SJSA1 (cell line): Measurements from ENCODE around the gene RAMP1.

GRCh38 chr2:237222059-237222599 is 136.4 kb downstream of the COPS8 start:
- RAMPAGE, long total RNA, result no peak

DNA sequence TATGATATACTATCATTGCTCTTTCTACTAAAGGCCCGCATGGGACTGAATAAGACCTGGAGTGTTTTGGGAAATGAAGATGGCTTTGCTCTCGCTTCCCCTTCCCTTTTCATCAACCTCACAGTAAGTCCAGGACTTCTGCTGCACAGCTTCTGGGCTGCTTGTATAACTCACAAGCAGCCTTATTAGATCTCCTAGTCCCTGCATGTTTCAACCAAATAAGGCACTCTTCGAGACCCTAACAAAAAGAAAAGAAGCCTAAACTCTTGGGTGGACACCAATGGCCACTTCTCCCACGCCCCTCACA is 103.7 kb downstream of the COL6A3 start:
- RAMPAGE, long total RNA, result no peak

GRCh38 chr2:237315125-237315936 is 98.6 kb downstream of the COL6A3 start:
- RAMPAGE, long total RNA, result no peak

GRCh38 chr2:237363093-237363463 is 50.9 kb downstream of the COL6A3 start:
- RAMPAGE, long total RNA, result no peak

- RAMPAGE, long total RNA, result no peak
Measured at GRCh38 chr2:237364255-237364564, 49.8 kb downstream of the COL6A3 start.

DNA sequence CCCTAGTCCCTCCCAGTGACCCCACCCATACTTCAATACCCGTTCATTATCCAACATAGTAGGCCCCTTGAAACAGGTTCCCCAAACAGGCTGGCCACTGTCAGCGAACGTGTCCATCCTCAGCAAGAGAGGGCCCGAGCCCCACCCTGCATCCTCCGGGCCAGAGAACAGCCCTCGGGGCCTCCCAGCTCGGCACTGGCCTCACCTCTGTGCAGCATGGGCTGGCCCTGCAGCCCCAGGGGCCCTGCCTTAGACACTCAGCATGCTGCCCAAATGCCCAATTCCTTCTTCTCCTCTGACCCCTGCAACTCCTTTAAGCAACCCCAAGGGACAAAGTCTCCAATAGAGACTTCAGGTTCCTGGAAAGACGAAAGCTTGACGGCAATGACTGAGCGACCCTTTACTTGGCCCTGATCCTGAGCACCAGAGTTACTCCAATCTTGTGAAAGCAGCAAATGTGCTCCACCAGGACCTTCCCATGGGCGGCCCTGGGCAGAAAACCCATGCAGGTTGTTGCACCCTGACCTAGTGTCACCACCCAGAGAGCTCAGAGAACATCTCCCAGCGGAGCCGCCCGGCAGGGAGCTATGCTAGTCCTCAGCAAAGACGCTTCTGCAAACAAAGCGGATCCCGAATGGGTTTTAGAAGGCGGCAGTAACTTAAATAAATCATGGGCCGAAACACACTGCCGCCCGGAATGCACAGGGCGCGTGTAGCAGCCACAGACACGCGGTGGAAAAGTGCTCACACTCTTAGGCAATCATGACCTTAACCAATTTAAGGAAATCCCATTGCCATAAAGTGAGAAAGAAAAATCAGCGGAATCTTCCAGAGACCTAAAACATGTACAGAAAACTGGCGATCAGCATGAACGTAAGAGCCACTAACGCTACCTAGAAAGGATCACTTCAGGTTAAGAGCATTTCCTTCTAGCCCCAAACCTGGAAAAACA is 706 bp downstream of the COL6A3 start:
- RAMPAGE, long total RNA, result no peak

- RAMPAGE, long total RNA, result no peak
Measured at GRCh38 chr2:237438075-237438659, 24.2 kb upstream of the COL6A3 start.

DNA sequence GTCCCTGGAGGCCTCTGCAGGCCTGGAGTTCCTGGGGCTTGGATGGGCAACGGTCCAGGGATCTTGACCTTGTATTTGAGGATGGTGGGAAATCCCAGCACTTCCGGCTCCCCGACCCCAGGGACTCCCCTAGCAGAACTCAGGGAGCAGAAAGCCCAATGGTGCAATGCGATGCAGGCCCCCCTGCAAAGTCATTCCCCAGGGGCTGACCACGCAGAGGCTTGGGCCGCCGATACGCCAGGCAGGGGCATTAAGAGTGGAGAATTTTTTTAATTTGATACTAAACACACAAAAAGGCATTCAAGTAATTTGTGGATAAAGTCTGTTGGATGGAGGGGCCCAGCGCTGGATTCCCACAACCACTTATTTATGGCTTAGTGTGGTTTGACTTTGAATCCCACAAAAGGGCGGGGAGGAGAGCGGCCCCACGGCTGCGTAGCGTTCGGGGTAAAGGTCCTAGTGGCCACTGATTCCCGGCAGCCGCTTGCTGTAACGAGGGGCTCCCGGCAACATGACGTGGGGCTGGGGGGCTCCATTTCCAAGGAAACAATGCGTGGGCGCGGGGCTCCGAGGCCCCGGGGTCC is 12.3 kb upstream of the MLPH start:
- RAMPAGE, long total RNA, result no peak

DNA sequence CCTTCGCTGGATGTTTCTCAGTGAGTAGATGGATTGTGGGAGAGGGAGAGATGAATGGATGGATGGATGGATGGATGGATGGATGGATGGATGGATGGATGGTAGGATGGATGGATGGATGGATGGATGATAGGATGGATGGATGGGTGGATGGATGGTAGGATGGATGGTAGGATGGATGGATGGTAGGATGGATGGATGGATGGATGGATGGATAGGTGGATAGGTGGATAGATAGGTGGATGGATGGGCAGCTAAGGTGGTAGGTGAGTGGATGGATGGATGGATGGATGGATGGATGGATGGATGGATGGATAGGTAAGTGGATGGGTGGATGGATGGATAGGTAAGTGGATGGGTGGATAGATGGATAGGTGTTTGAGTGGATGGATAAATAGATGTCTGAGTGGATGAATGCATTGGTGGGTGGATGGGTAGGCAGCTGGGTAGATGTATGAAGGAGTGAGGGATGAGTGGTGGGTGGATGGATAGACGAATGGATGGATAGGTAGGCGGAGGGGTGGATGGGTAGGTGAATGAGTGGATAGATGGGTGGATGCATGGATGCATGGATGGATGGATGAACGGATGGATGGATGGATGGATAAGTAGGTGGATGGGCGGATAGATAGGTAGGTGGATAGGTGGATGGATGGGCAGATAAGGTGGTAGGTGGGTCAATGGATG is 29.8 kb downstream of the MLPH start:
- RAMPAGE, long total RNA, result no peak

- RAMPAGE, long total RNA, result no peak
Measured at GRCh38 chr2:237663303-237664011, 36.1 kb downstream of the LRRFIP1 start.

DNA sequence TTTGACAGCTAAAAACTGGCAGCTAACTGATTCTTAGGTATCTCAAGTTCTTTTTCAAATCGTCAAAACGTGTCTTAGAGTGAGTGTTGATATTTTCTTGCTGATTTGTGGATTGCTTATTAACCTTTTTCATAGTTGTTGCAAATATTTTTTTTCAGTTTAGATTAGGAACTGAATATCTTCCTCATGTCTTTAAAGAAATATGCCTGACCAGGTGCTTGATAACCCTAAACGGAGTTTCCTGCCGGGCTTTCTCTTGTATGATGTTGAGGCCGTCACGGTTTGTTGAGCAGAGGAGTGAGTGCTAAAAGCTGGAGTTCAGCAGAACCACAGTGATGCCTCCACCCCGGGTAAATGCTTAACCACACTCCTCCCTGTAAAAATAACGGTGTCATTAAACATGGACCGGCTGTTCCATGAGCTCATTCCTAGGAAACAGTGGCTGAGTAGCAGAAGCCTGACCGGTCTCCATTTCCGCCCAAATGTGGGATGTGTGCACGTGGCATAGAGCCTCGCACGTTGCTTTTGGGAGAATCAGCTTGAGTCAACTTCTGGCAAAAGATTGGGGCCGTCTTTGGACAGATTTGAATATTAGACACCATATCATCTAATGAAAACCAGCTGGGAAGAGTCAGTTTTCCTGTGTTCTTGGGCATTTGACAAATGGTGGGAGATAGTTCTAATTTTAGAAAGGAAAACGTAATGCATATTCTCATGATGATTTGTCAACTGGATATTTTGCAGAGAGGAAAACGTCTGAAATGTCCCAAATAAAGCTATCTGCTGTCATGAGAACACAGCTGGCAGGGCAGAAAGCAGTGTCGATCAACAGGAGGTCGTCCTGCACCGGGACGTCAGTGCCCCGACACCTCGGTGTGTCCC is 42.2 kb downstream of the LRRFIP1 start:
- RAMPAGE, long total RNA, result no peak

- RAMPAGE, long total RNA, result no peak
Measured at GRCh38 chr2:237670431-237671208, 43.2 kb downstream of the LRRFIP1 start.

- RAMPAGE, long total RNA, result no peak
Measured at GRCh38 chr2:237675382-237675902, 48.1 kb downstream of the LRRFIP1 start.

GRCh38 chr2:237691989-237692658 is 64.7 kb downstream of the LRRFIP1 start:
- RAMPAGE, long total RNA, result no peak

DNA sequence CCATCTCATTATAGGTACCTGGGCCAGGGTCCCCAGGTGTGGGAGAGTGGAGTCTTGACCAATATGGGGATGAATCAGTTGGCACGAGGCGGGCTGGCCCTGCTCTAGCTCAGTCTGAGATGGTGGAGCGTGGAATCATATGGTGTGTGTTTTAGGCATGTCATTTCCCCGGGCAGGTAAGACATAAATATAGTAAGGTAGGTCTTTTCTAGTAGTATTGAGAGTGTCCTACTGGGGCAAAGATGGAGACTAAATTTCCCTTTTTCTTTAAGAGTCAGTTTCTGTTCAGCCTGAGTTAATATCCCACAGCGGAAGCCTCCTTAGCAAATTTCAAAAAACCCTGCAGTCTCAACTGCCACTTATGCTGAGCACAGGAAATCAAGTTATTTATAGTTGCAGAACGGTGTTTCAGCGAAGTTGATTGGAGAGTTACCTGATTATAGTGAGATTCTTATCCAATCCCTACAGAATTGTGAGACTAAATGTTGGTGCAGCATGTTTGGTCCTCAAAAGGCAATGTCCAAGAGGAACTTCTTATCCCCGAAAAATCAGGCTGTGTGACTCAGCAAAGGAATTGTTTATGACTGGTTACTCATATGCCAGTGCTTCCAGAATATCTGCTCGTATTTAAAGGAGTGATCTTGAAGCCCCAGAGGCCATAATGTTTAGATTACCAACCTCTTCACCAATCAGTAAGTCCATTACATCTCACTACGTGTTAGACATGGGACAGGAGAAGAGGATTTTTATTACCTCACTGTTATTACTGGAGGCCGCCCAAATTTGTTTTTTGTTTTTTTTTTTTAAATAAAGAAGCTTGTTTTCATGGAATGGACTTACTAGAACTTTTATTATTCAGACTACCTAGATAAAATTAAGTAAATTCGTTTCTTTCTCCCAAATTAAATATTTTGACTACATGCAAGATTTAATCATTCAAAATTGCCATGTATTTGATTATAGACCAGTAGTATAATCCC is 67.9 kb downstream of the LRRFIP1 start:
- RAMPAGE, long total RNA, result no peak

- RAMPAGE, long total RNA, result no peak
Measured at GRCh38 chr2:237724225-237724674, 74.3 kb upstream of the RBM44 start.

GRCh38 chr2:237731679-237731968 is 67.0 kb upstream of the RBM44 start:
- RAMPAGE, long total RNA, result no peak

- RAMPAGE, long total RNA, result no peak
Measured at GRCh38 chr2:237765952-237766914, 32.3 kb upstream of the RBM44 start.

DNA sequence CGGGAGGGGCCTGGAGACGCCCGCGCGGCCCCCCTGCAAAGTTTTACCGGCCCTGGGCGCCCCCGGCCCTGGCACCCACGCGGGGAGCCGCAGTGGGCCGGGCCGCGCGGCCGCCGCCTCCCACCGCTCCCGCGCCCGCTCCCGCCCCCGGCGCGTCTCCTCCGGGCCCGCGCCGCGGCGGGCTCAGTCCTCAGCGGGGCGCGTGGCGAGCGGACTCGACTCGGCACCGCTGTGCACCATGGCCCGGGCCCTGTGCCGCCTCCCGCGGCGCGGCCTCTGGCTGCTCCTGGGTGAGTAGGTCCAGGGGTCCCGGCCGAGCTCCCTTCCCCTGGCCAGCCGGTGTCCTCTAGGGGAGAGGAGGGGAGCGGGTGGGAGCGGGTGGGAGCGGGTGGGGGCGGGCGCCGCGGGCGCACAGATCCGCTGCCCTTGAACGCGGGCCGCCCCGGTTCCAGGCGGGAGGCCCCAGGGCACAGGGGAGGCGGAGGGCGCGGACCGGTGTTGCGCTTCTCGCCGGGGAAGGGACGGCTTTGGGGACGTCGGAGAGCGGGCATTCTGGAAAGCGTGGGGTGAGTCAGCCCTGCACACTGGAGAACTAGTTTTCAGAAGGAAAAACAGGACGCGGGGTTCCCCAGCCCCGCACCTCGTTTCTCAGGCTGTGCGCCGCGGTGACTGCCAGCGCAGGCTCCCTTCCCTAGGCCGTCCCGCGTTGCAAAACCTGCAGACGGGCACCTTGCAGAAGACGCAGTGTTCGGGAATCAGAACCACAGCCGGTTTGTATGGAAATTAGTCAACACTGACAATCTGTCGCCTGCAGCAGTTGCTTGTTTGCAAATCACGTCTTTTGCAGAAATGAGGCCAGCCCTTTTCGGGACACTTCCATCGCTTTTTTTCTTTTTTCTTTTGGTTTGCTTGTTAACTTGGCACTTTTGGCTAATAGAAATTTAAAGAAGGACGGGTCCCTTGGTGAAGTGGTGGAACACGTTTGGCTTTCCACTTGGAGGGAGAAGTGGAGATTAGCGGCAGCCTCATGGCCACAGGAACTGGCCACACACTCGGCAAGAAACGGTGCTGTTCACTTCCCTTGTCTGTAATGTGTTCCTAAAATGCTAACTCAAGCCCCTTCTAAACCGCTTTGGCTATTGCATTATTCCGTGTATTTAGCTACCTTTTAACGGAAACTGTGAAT is at the start of gene RAMP1:
TSS of gene RAMP1 (plus strand) at position 186 of the 1,186 bp plus-strand sequence.
- RAMPAGE, long total RNA, result no peak

DNA sequence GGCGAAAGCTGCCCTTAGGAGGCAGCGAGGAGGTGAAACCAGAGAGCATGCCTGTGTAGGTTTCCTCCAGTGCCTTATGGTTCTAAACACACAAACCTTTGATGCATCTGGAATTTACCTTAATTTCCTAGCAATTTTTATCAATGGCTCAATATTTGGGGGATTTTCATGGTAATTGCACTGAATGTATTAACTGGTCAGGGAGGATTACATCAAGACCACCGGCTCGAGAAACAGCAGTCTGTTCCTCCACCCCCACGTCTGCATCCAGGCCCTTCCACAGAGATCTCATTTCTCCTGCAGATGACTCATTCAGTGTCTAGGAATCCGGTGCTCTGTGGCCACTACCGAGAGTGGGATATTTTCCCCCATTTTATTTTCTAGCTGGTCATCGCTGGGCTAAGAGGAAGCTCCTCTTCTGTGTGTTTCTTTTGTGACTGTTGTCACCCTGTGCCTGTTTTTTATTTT is 6.5 kb downstream of the RAMP1 start:
- RAMPAGE, long total RNA, result no peak